GM23338 (cell line): Measurements from ENCODE around the genes SIRT5 and NOL7.

DNA sequence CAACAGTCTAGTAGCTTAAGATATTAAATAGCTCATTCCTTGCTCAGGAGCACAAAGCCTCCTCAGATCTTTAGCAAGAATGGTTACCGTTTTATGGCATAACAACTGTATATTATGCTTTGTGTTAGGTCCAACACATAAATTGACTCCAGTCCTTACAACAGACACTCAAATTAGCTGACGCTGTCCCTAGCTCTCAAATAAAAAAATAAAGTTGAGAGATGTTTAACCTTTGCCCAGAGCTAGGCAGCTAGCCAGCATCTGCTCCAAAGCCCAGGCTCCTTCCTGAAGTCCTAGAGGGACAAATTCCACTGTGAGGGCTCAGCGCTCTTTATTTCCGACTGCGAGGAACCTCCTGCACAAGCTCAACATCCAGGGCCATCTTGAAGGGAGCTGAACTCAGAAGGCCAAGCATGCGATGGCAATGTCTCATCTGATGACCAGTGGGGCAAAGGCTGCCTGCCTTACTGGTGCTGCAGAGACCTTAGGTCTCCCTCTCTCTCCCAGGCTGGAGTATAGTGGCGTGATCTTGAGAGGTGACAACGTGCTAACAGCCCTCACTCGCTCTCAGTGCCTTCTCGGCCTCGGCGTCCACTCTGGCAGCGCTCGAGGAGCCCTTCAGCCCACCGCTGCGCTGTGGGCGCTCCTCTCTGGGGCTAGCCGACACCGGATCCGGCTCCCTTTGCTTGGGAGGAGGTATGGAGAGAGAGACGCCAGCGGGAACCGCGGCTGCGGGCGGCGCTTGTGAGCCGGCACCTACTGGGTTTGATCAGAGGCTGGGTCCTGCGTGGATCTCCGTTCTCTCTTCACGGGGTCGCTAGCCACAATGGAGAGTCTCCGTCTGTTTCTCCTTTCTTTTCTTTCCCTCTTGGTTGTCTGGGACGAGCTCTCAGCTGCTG is 24.7 kb upstream of the GFOD1 start:
- PRO-cap: no peak
- RAMPAGE, long total RNA: no peak

- PRO-cap: bidirectional peak, plus-strand start at chr6:13574305, minus-strand start at chr6:13574316; bidirectional peak, plus-strand start at chr6:13574601, minus-strand start at chr6:13574732
- RAMPAGE, long total RNA: start-site peak on the plus strand at chr6:13574569-13574632, 186 and 41 reads in 2 replicates
Measured at GRCh38 chr6:13574023-13574855, at the start of gene SIRT5. Gene SIRT5 (plus strand): TSS chr6:13574601.

- PRO-cap: bidirectional peak, plus-strand start at chr6:13615335, minus-strand start at chr6:13615168
- RAMPAGE, long total RNA: no peak
Measured at GRCh38 chr6:13615037-13615230, 201 bp upstream of the NOL7 start.

- PRO-cap: bidirectional peak, plus-strand start at chr6:13615335, minus-strand start at chr6:13615168; bidirectional peak, plus-strand start at chr6:13615589, minus-strand start at chr6:13615606
- RAMPAGE, long total RNA: start-site peak on the plus strand at chr6:13615334-13615403, 3,592 and 512 reads in 2 replicates
Measured at GRCh38 chr6:13615231-13616362, at the start of gene NOL7. Gene NOL7 (plus strand): TSS chr6:13615335.

GRCh38 chr6:13695238-13695945 is 16.2 kb downstream of the RANBP9 start:
- PRO-cap: no peak
- RAMPAGE, long total RNA: no peak

DNA sequence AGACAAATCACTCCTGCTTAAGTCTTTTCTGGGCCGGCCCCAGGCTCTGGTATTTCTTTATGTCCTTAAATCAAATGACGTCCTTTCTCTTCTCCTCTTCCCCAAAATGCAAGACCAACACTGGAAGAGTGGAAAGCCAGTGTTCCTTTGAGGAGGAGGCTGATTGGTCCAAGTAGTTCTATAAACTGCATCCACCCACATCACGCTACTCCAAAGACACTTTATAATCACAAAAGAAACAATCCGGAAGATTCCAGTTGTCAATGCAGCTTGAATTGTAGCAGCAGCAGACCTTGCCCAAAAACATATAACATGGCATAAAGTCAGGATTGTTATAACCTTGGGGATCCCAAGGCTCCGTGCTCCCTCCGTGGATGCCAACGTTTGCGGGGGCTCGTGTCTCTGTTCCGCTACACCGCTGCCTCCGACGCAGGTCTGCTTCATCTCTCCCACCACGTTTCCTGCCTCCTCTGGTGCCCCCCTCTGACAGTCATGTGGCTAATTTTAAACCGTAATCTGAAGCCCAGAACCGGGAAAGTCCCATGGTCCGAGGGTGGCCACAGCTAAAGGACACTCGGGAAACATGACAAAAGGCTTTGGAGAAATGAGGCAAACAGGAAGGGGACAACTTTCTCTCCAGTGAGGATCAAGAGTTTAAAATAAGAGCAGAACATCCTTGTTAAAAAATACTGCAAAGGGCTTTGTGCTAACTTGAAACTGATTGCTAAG is 47.0 kb downstream of the MCUR1 start:
- PRO-cap: bidirectional peak, plus-strand start at position 535 of the sequence, minus-strand start at position 429 of the sequence
- RAMPAGE, long total RNA: no peak

DNA sequence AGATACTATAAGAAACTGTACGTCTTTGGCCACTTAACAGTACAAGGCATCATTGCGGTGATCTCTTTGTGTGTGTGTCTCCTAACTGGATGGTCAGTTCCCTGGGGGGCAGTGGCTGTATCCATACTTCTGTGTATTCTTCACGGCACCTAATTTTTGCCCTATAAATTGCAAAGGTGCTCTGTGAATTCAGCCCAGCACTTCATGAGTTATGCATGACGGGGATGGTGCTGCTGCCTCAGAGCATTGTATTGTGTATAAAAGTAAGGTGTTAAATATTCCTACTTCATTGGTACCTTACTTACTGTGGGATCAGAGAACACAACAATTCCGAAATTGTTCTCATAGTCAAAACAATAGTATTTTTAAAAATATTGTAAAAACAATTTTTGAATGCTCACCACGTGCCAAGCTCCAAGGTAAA is 1.5 kb downstream of the CD83 start:
- PRO-cap: no peak
- RAMPAGE, long total RNA: no peak

DNA sequence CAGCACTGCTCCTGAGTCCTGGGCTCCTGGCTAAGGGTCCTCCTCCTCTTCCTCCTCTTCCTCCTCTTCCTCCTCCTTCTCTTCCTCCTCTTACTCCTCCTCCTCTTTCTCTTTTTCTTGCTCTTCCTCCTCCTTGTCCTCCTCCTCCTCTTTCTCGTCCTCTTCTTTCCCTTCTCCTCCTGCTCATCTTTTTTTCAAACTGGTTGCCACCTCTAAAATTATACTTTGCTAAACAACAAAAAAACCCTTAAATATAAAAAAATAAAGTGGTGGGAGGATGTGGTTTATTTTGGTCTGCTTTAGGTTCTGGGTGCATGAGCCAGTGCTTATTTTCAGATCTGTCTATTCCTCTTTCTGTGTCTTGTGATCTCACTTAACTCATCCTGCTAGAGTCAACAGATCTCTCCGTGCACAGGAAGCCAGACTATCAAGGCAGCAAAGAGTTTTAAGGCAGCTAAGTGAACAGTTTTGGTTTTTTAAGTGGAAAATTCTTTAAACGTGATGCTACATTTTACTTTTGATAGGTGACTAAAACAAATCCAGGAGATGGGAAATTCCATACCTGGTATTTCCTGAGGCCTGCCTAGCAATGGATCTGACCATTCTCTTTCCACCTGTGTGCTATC is 159.4 kb downstream of the CD83 start:
- PRO-cap: no peak
- RAMPAGE, long total RNA: no peak

GRCh38 chr6:14476613-14477668 is 359.4 kb downstream of the CD83 start:
- PRO-cap: no peak
- RAMPAGE, long total RNA: no peak

- PRO-cap: no peak
- RAMPAGE, long total RNA: no peak
Measured at GRCh38 chr6:14636067-14636539, 518.5 kb downstream of the CD83 start.

- PRO-cap: no peak
- RAMPAGE, long total RNA: no peak
Measured at GRCh38 chr6:14712785-14713475, 532.9 kb upstream of the JARID2 start.

DNA sequence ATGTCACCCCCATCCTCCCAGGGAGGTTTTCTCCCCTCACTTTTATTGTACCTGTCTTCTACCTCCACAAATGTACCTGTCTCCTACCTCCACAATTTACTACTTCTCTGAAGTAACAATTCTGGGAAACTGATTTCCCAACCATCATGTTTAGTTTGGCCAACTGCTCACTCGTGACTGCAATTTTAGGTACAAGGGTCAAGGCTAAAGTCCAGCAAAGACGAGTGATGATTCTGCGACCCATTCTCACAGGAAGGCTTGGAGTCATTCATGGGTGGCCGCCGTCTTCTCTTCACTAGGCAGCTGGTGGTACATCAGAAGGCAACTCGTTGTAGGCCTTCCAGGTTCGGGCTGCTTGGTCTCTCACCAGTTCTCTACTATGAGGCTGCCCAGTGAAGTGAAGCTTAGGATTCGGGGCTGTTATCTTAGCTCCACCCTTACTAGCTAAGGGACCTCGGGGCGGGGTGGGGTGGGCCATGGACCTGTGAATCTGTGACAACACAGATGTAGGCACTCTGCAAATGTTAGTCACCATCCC is 483.7 kb upstream of the JARID2 start:
- PRO-cap: no peak
- RAMPAGE, long total RNA: no peak

DNA sequence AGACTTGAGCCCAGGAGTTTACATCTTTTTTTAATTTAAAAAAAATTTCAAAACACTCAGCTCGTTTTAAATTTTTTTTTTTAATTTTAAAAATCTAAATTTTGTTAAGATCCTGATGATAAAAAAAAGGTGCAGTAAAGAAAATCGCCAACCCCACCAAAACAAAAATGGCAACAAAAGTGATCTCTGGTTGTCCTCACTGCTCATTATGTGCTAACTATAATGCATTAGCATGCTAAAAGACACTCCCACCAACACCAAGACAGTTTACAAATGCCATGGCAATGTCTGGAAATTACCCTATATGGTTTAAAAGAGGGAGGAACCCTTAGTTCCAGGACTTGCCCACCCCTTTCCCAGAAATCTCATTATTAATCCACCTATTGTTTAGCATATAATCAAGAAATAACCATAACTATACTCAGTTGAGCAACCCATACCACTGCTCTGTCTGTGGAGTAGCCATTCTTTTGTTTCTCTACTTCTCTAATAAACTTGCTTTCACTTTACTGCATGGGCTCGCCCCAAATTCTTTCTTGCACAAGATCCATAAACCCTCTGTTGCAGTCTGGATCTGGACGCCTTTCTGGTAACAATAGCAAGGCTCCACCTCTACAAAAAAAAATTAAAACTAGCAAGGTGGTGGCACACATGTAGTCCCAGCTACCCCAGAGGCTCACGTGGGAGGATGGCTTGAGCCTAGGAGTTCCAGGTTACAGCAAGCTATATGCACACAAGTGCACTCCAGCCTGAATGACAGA is 278.9 kb upstream of the JARID2 start:
- PRO-cap: unidirectional peak, plus-strand start at position 465 of the sequence
- RAMPAGE, long total RNA: no peak

DNA sequence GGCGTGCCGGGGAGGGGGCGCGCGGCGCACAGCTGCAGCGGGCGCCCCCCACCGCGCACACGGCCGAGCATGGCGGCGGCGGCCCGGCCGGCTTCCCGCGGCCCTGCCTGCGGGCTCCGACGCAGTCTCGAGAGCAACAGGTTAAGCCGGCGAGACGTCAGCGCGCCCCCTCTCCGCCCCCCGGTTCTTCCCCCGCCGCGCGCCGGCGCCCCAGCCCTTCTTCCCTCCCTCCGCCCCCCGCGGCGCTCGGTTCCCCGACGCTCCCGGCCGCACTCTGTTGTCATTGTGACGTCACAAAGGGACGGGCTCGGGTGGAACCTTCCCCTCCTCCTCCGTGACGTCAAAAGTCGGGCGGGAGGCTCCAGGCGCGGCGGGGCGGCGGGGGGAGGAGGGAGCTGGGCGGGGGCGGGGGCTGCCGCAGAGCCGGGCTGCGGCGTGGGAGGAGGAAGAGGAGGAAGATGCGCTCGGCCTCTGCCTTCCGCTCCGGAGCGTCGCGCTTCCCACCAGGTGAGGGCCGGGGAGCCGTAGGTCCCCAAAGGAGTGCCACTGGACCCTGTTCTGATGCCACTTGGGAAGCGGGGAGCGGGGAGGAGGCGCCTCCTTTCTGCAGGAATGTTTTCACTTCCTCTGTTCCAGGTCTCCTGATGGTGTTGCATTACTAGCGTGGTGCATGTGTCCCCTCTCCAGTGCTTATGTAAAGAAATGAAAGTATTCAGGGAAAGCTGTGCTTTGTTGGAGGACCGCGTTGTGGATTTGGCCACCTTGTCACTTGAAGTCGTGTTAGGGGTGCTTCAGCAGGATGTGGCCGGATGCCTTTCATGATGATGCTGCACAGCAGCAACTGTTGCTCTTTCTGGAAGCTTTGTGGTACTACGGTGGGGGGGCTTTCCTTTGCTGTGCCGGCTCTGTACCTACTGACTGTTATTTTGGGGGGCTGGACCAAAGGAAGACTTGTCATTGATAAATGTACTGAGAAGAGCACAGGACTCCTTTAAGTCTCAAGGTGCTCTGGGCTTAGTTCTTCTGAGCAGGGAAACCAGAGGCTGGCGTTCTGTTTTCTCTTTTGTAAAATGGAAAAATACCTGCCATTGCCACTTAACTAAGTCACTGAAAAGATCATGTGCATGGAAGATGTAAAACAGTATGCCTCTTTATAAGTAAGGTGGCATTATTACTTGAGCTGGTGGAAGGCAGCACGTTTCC is 3.0 kb downstream of the JARID2 start:
- PRO-cap: bidirectional peak, plus-strand start at position 420 of the sequence, minus-strand start at position 287 of the sequence
- RAMPAGE, long total RNA: no peak

DNA sequence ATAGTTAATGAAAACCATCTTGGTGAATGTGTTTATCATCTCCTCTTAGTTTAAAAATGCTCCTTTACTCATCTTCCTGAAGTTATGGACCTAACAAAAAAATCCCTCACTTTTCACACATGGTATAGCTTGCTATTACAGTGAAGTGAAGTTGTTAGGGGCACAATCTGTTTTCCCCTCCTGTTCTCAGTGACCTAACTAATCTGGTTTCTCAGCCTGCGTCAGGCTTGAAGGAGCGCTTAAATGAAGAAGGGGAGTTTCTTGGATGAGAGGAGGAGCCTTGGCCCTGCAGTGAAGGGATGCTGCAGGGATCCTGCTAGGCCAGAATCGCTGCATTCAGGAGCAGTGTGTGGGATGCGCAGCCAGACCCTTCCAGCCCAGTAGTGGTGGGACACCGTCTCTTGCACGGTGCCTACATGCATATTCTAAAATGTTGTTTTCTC is 45.4 kb downstream of the JARID2 start:
- PRO-cap: no peak
- RAMPAGE, long total RNA: no peak

GRCh38 chr6:15322039-15322723 is 76.3 kb downstream of the JARID2 start:
- PRO-cap: no peak
- RAMPAGE, long total RNA: no peak

GRCh38 chr6:15366142-15366958 is 120.5 kb downstream of the JARID2 start:
- PRO-cap: no peak
- RAMPAGE, long total RNA: no peak

GRCh38 chr6:15394293-15395019 is 148.6 kb downstream of the JARID2 start:
- PRO-cap: no peak
- RAMPAGE, long total RNA: no peak

DNA sequence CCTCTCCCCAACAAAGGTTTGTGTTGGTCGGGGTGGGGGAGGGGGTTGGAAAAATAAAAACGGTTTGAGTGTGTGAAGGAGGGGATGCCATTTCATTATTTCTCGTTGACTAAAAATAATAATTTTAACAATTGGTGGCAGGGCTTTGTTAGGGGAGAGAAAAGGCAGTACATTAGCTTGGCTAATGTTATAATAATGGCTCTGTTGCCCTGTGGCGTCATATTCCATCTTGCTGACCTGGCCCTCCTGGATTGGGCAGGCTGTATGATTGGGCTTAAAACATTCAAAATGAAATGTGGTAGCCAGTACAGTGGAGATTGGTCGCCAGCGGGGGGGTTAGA is 159.7 kb downstream of the JARID2 start:
- PRO-cap: no peak
- RAMPAGE, long total RNA: no peak

DNA sequence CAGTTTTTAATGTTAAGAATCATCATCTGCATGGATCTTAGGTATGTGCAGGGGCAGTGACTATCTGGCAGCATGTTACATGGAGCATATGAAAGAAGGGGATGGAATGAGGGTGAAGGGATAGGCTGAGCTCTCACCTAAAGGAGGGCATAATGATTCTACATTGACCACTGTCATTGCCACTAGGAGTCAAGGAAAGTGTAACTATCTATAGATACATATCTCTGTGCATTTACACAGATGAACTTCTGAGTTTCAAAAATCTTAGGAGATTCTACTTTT is 191.2 kb downstream of the DTNBP1 start:
- PRO-cap: no peak
- RAMPAGE, long total RNA: no peak